Stomach (tissue), 7 donors: ENCODE data around the genes URGCP and PPIA.

DNA sequence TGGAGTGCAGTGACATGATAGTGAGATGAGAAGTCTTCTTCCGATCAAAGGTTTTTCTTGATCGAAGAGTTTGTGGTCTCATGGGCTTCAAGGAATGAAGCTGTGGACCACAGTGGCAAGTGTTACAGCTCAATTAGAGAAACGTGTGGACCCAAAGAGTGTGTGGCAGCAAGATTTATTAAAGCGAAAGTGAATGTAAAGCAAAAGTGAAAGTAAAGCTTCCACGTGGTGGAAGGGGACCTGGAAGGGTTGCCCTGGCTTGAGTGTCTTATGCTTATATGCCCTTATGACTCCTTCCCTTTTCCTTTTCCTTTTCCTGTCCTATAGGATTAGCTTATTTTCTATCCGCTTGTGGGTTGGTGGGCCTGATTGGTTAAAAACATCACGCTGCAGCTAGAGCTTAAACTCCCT lies 34.9 kb downstream of the MRPS24 start:
- PRO-cap: no peak
- RAMPAGE, long total RNA, 5 experiments: no peak in any of the 5 experiments
- RRBS: no CpG with 5 or more reads among the region's 7 CpGs

DNA sequence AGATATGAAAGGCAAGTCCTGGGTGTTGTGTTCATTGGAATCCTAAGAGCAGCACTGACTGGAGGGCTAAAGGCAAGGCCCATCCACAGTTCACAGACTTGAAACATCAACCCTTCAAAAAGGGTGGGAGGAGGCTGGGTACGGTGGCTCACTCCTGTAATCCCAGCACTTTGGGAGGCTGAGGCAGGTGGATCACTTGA lies 5.1 kb upstream of the MRPS24 start:
- PRO-cap: no peak
- RAMPAGE, long total RNA, 5 experiments: no peak in any of the 5 experiments
- RRBS: no CpG with 5 or more reads among the region's 1 CpG

DNA sequence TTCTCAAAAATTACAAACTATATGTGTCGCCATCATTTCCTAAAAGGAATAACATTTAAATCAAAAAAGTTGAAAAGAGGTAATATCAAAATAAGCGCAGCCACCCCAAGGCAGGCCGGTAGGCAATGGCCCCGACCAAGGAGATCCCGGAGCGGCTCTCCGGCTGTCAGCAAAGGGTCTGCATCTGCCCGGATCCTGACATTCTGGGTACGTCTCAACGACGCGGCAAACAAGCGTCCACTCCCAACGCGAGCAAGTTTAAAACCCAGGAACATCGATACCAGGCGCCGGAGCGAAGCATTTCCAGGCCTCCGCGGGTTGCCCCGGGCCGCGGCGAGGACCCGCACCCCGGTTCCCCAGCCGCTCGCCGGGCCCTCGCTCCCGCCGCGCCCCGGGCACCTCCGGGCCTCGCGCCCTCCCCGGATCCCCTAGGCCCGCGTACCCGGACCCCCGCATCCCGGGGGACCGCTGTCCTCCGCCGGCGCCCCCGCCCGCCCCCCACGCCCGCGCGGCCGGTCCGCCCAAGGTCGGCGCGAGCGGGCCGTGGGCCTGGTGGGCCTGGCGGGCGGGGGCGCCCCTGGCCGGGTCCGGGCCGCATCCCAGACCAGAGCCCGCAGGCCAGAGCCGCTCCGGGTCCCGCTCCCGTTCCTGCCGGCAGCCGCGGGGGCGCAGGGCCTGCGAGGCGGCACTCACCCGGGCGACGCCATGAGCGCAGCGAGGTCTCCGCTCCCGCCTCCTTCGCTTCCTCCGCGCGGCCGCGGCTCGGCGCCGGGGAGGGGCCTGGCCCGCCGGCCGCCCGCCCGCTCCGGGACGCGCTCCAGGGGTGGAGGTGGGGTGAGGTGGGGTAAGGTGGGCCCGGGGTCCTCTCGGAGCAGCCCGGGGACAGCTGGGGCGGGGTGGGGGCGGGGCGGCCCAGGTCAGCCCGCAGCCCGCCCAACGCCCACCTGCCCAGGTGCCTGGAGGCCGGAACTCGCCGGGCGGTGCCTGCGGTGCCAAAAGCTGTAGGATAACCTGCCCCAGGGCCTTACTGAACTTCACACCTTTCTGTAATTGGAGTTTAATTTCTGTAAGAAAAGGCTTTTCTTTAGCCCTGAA lies at the start of gene URGCP:
TSS of gene URGCP (minus strand) at position 728 of the 1,095 bp plus-strand sequence.
- PRO-cap: bidirectional peak, plus-strand start at position 970 of the sequence, minus-strand start at position 749 of the sequence
- RAMPAGE, long total RNA, 5 experiments: start-site peak on the minus strand in 2 of 5 experiments, centred at positions 727 to 749 of the sequence, 185 to 198 reads per replicate
- RRBS: 2% methylated on average over 49 of the region's 116 CpGs

DNA sequence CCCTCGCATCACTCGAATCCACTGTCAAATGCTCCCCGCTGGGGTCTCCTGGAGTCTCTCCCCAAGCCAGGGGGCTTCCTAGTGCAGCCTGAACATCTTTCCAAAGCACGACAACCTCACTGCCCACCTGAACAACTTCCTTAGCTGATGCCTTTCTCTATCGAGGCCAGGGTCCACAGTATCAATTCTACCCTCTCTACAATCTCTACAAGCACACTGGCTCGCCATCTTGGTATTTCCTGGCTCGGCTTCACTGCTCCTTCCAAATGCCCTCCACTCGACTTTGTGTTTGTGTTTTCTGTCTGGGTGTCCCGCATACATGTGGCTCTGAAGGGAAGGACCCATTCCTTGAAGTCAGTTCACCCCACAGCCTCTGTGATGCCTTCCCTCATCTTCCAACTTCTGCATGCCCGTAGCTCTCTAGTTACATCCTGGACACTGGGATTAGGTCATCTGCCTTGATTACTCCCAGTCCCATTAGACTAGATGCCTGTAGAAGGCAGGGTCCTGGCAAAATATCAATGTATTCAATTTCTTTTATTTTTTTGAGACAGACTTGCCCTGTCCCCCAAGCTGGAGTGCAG lies 8.3 kb downstream of the SPDYE1 start:
- PRO-cap: no peak
- RAMPAGE, long total RNA, 5 experiments: start-site peak on the minus strand in 3 of 5 experiments, centred at positions 238 to 521 of the sequence, 7 to 21 reads per replicate
- RRBS: no CpG with 5 or more reads among the region's 10 CpGs

- PRO-cap: no peak
- RAMPAGE, long total RNA, 5 experiments: no peak in any of the 5 experiments
- RRBS: no CpG with 5 or more reads among the region's 1 CpG
Observed at GRCh38 chr7:44076884-44077116, 5.5 kb downstream of the POLM start.

DNA sequence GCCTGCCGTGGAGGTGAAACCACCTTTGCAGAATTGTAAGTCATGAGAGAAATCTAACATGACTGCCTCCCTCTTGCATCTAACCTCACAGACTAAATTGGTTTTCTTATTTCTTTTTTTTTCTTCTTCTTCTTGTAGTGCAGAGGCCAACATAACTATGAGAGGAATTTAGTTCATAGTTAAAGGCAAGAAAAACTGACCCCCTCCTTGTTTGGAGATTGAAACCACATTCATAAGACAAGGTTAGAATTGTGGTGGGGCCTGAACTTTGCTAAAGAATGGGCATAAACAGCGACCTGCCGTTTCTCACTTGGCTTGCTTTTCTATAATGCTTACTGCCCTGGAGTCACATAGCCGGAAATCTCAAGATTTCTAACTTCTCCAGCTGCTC lies 2.3 kb upstream of the POLM start:
- PRO-cap: no peak
- RAMPAGE, long total RNA, 5 experiments: no peak in any of the 5 experiments
- RRBS: no CpG with 5 or more reads among the region's 4 CpGs

DNA sequence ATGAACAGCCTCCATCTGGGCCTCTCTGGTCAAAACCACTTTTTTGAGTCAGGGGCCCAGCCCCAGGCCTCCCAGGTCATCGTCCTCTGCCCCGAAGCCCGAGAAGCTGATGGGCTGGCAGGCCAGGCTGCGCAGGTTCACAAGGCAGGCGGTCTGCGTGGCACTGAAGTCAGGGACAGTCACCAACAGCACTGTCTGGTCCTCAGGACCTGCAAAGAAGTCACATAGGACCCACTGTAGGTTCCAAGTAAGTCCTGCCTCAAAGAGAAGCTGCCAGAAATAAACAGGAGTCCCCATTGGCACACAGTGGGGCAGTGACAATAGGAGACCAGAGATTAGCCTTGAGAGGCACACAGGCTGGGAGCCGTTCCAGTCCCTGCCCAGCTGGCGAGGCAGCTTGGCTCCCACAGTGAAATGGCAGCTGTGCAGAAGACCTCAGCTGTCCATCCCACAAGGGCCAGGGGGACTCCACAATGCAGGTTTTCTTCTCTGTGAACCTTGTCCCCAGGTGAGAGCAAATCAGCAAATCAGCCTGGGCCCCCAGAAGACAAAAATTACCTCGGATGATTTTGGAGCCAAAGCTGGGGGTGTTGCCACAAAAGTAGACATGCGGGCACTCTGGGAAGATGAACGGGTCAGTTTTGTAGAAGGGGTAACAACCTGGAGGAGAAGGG lies 8.5 kb downstream of the POLD2 start:
- PRO-cap: no peak
- RAMPAGE, long total RNA, 5 experiments: no peak in any of the 5 experiments
- RRBS: no CpG with 5 or more reads among the region's 11 CpGs

DNA sequence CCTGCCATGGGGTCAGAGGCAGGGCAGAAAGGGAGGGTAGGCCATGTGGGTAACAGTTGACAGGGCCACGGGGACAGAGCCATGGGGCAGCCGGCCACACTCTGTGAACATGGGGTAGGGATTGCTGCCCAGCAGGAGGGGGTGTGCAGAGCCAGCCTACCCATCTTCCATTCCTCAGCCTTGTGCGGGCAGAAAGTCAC lies 18.1 kb upstream of the MYL7 start:
- PRO-cap: no peak
- RAMPAGE, long total RNA, 5 experiments: no peak in any of the 5 experiments
- RRBS: no CpG with 5 or more reads among the region's 3 CpGs

DNA sequence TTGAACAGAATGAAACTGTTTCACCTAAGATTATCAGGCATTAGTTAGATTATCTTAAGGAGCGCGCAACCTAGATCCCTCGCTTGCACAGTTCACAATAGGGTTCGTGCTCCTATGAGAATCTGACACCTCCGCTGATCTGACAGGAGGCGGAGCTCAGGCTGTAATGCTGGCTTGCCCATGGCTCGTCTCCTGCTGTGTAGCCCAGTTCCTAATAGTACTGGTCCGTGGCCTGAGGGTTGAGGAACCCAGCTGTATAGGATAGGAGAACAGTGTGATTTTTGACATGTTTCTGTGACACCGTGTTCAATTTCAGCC lies 31.8 kb downstream of the CAMK2B start:
- PRO-cap: no peak
- RAMPAGE, long total RNA, 5 experiments: no peak in any of the 5 experiments
- RRBS: no CpG with 5 or more reads among the region's 9 CpGs

DNA sequence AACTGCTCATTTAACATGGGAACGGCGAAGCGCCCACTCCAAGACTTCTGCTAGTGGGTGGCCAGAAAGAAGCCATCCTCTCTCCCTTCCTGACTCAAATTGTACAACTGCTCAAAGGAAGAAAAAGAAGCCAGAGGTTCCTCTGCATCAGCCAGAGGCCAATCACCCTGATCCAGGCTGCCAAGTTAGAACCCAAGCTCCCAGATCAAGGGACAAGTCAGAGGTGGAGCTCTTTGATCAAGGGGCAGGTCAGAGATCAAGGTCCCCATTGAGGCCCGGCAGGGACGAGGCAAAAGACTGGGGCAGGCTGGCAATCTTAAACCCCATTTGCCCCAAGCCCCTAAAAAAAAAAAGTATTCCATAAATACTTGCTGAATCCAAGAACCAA lies 23.1 kb downstream of the NUDCD3 start:
- PRO-cap: no peak
- RAMPAGE, long total RNA, 5 experiments: no peak in any of the 5 experiments
- RRBS: no CpG with 5 or more reads among the region's 5 CpGs

DNA sequence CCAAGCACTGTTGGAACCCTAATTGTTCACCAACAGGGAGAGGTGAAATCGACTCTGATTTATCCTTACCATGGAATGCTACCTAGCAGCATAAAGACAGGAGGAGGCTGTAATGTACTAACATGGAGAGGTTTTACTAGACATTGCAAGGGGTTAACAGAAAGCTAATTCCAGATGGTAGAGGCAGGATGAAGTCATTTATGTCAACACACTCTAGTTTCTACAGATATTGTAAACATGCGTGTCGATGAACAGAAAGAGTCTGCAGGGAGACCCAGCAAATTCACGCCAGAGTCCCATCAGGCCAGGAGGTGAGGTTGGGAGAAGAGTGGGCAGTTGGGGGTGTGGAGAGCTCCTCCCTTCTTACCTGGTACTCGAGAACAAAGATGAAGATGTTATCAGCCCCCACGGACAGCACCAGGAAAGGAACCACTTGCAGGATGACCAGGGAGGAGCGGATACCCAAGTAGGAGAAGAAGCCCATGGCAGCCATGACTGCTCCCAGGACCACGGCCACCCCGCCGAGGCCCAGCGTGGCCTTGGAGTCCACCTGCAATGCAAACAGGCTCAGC lies 7.0 kb downstream of the NPC1L1 start:
- PRO-cap: no peak
- RAMPAGE, long total RNA, 5 experiments: no peak in any of the 5 experiments
- RRBS: no CpG with 5 or more reads among the region's 11 CpGs

GRCh38 chr7:44626015-44626344 lies 19.6 kb downstream of the OGDH start:
- PRO-cap: no peak
- RAMPAGE, long total RNA, 5 experiments: start-site peak on the plus strand in 3 of 5 experiments, at chr7:44626004-44626197 at its widest, 8 to 18 reads per replicate

- PRO-cap: no peak
- RAMPAGE, long total RNA, 5 experiments: no peak in any of the 5 experiments
- RRBS: no CpG with 5 or more reads among the region's 19 CpGs
Observed at GRCh38 chr7:44629700-44630386, 23.4 kb downstream of the OGDH start.

- PRO-cap: no peak
- RAMPAGE, long total RNA, 5 experiments: no peak in any of the 5 experiments
- RRBS: no CpG with 5 or more reads among the region's 7 CpGs
Observed at GRCh38 chr7:44650638-44651461, 44.4 kb downstream of the OGDH start.

- PRO-cap: bidirectional peak, plus-strand start at chr7:44796122, minus-strand start at chr7:44796155; bidirectional peak, plus-strand start at chr7:44796681, minus-strand start at chr7:44796397
- RAMPAGE, long total RNA, 5 experiments: start-site peak on the plus strand in 4 of 5 experiments, at chr7:44796677-44796760 at its widest, 68 to 6,677 reads per replicate
- RRBS: 2% methylated on average over 6 of the region's 116 CpGs
Observed at GRCh38 chr7:44795616-44796811, at the start of gene PPIA. TSS of gene PPIA (plus strand) at chr7:44796681.

DNA sequence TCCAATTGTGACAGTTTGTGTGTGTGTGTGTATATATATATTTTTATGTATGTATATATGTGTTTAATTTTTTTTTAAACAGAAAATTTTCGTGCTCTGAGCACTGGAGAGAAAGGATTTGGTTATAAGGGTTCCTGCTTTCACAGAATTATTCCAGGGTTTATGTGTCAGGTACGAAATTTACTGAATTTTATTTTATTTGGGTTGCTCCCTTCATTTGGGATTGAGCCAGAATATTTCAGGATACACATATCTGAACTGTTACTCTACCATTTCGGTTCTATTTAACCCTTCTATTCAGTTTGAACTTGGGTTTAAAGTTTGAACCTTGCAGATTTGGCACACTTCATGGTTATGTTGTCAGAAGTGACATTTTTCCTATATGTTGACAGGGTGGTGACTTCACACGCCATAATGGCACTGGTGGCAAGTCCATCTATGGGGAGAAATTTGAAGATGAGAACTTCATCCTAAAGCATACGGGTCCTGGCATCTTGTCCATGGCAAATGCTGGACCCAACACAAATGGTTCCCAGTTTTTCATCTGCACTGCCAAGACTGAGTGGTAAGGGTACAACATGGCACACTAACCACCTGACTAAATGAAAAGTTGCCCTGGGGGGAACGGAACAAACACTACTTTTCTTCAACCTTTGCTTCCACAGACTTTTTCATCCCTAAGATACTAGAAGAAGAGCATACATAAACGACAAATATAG lies 3.0 kb downstream of the PPIA start:
- PRO-cap: no peak
- RAMPAGE, long total RNA, 5 experiments: no peak in any of the 5 experiments
- RRBS: no CpG with 5 or more reads among the region's 7 CpGs

DNA sequence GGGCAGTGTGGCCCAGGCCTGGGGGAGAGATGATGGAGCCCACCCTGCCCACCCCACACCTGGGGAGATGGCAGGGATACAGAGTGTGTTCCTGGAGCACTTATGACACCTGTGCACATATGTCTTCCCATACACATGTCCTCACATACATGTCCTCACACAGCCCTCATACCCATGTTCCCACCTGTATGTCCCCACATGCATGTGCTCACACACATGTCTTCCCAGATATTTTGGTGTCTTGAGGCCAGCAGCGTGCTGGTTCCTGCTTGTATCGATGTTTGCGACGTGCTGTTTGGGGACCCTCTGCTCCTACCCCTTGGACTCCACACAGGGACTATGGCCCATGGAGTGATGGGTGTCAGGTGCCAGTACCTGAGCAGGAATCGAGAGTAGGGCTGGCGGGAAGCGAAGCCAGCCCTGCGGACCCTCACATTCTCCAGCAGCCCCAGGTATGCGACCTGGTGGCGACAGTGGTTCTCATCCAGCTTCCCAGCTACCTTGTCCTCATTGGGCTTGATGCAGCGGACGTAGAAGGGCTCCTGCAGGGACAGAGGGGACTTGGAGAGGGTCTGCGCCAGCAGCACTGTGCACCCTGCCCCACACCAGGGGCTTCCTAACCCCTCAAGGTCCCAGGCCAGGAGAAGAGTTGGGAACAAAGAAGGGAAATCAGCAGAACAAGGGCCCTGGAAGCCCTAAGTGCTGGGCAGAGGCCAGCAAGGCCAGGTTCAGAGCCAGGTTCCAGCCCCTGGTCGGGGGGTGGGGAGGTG lies 12.3 kb downstream of the MYO1G start:
- PRO-cap: no peak
- RAMPAGE, long total RNA, 5 experiments: no peak in any of the 5 experiments
- RRBS: no CpG with 5 or more reads among the region's 14 CpGs

DNA sequence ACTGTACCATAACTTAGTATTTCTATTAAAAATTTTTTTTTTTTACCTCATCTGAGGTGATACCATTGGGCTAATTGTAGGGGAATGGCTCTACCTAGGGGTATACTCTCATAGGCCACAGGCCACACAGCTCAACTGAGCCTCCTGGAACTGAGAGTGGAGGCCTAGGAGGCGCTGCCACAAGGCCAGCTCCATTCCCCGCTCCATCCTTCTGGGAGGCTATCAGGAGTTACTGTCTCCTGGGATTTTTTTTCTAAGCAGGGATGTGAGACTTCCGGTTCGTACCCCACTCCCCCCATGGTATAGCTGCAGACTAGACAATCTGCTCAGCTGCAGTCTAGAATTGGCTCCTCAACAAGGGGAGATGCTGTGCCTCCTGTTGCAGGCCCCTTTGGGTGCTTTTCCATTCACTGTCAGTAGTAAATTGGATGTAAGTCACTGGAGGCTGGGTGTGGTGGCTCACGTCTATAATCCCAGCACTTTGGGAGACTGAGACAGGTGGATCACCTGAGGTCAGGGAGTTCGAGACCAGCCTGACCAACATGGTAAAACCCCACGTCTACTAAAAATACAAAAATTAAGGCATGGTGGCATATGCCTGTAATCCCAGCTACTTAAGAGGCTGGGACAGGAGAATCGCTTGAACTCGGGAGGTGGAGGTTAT lies 2.8 kb upstream of the MYO1G start:
- PRO-cap: no peak
- RAMPAGE, long total RNA, 5 experiments: no peak in any of the 5 experiments
- RRBS: no CpG with 5 or more reads among the region's 9 CpGs

DNA sequence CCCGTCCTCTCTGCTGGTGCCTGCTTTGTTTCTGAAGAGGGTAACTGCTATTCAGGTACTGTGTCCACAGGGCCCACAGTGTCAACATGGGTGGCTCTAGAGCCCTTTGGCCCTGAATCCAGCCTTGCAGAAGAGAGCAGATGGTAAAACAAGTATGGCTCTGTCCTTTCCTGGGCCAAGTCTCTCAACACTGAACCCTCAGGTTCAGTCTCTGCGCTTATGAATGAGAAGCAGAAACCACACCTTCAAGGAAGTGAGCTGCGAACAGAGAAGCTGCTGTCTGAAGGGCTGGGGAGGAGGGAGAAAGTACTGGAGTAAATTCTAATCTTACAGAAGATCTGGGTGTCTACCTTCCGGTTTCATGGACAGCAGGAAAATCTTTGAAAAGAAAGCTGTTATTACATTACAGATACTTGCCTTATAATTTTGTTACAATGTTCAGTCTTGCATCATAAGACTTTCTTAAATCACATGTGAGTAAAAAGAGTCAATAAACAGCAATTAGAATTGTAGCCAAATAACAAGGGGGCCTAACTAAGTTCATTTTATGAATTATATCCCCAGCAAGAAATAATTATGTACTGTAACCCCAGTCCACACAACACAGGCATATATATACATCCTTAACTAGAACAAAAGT lies 4.1 kb downstream of the TBRG4 start:
- PRO-cap: no peak
- RAMPAGE, long total RNA, 5 experiments: no peak in any of the 5 experiments
- RRBS: no CpG with 5 or more reads among the region's 4 CpGs

- PRO-cap: unidirectional peak, minus-strand start at chr7:45159276
- RAMPAGE, long total RNA, 5 experiments: no peak in any of the 5 experiments
- RRBS: no CpG with 5 or more reads among the region's 9 CpGs
Observed at GRCh38 chr7:45159023-45159738, 1.6 kb downstream of the RAMP3 start.